LHCN-M2 (cell line): ENCODE measurements around a stretch of chr2.

DNA sequence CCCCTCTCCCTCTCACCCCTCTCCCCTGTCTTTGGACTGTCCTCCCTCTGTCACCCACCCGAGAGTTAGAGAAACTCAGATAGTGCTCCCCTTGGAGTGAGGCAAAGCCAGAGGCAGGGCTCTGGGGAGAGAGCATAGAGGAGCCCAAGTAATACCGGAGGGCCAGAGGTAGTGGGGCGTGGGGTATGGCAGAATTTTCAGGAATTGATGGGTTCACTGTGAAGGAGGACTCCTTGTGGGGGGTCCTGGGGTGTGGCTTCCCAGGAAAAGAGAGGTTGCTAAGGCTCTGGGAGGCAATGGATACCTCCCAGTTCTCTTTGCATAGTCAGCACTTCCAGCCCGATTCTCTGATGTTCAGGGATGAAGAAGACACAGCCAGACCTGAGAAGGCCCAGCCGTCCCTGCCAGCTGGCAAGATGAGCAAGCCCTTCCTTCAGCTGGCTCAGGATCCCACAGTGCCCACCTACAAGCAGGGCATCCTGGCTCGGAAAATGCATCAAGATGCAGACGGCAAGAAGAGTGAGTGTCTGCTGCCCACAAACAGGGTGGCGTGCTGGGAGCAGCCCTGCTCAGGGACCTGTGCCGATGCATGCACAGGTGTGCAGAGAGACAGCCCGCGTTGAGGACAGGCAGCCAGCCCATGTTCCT lies 22.1 kb downstream of the PSD4 start:
- RAMPAGE, long total RNA, result no peak

DNA sequence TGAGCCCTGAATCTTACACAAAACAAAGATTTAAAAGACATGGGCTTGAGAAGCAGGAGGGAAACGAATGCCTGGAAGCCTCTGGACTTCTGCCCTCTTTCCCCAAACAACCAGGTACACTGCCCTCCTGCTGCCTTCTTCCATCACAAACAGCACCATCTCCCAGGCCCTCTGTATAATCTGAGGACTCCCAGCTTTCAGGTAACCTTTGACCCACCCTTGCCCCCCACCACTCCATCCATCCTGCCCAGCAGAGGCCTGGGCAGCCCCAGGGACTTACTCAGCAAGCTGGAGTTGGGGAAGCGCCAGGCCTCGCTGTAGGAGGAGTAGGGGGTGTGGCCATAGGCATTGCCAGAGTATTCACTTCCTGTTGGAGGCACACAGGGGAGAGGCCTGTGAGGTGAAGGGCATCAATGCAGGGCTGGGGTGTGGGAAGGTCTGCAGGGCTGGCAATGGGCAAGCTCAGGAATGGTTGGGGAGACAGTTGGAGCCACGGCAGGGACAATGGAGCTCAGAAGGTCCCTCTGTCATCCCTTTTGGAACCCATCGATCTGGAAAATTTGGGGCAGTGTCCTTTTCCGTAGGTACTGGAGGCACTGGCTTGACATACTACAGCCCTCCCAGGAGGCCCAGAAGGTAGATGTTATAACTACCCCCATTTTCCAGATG lies 46.2 kb downstream of the PSD4 start:
- RAMPAGE, long total RNA, result no peak

DNA sequence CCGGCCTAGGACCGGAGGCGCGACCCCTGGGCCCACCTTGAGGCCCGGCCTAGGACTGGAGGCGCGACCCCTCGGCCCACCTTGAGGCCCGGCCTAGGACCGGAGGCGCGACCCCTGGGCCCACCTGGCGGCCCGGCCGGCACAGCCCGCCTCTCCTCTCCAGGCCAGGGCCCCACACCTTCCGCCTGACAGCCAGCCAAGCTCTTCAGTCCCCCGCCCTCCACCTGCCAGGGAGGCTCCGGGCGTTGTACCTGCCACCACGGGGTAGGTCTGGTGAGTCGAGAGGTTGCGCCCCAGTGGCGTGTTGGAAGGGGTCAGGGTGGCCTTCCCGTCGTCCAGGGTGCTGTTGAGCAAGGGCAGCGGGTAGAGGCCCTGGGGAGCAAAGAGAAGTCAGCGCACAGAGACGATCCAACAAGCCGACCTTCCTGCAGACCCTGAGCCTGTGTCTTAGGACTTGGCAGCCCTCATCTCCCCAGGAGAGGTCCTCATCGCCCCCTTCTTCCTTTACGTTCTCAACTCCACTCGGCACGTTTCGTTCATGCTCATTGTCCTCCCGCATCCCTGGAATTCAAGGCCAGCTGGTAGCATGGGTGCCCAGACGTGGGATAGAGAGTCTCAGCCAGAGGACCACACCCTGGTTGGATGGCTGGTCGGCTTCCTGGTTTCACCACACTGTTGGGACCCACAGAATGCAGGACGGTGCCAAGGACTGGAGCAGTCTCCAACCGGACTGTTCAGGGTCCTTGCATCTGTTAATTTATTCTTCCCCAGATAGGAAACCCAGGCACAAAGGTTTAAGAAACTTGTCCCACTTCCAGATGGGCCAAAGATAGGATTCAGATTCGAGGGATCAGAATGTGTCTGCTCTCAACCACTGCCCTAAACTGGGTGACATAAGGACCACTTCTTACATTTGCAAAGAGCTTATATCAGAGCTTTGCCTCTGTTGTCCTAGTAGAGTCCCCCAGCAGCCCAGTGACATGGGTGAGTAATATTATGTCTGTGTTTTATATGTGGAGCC lies 42.1 kb downstream of the PAX8 start:
- RAMPAGE, long total RNA, result no peak

DNA sequence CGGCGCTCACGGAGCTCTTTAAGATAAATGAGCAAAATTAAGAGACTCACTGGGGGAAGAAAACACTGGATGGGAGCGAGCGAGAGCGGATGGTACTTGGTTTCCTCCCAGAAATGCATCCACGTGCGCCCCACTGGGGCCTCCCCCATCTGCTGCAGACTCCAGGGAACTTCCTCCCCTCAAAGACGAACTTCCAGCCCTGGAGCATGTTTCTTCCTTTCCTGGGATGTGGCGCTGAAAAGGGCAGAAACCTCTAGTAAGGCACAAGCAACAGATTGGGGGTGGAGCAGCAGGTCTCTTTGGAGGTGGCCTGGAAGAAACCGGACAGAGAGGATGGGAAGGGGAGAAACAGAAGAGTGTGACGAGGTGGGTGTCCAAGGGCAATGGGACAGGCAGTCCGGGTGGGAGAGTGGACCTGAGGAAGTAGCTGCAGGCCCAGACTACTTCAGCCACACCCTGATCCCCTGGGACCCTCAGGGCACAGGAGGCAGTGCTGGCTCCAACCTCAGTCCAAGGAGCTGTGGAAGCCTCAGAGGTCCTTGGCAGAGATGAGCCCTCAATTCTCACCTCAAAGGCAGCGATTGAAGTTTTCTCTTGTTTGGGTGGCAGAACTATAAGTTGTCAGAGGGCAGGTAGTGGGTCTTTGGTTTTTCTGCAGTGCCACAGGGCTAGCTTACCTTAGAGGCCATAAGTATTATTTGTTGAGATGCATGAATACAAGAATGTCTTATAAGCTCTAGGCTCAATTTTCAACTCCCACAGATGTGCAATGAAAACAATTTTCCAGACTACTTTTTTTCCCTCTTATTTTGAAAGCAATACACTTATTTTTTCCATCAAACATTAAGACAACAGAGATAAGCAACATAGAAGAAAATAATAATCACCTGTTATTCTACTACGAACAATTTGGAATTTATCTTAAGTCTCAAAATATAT lies 46.7 kb upstream of the PAX8 start:
- RAMPAGE, long total RNA, result no peak

GRCh38 chr2:113438204-113438771 lies 797 bp downstream of the ZNG1B start:
- RAMPAGE, long total RNA, result no peak

DNA sequence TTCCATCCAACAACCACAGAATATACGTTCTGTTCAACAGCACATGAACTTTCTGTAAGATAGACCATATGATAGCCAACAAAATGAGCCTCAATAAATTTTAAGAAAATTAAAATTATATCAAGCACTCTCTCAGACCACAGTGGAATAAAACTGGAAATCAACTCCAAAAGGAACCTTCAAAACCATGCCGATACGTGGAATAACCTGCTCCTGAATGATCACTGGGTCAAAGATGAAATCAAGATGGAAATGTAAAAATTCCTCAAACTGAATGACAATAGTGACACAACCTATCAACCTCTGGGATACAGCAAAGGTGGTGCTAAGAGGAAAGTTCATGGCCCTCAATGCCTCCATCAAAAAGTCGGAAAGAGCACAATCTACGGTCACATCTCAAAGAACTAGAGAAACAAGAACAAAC lies 8.4 kb upstream of the FOXD4L1 start:
- RAMPAGE, long total RNA, result no peak

DNA sequence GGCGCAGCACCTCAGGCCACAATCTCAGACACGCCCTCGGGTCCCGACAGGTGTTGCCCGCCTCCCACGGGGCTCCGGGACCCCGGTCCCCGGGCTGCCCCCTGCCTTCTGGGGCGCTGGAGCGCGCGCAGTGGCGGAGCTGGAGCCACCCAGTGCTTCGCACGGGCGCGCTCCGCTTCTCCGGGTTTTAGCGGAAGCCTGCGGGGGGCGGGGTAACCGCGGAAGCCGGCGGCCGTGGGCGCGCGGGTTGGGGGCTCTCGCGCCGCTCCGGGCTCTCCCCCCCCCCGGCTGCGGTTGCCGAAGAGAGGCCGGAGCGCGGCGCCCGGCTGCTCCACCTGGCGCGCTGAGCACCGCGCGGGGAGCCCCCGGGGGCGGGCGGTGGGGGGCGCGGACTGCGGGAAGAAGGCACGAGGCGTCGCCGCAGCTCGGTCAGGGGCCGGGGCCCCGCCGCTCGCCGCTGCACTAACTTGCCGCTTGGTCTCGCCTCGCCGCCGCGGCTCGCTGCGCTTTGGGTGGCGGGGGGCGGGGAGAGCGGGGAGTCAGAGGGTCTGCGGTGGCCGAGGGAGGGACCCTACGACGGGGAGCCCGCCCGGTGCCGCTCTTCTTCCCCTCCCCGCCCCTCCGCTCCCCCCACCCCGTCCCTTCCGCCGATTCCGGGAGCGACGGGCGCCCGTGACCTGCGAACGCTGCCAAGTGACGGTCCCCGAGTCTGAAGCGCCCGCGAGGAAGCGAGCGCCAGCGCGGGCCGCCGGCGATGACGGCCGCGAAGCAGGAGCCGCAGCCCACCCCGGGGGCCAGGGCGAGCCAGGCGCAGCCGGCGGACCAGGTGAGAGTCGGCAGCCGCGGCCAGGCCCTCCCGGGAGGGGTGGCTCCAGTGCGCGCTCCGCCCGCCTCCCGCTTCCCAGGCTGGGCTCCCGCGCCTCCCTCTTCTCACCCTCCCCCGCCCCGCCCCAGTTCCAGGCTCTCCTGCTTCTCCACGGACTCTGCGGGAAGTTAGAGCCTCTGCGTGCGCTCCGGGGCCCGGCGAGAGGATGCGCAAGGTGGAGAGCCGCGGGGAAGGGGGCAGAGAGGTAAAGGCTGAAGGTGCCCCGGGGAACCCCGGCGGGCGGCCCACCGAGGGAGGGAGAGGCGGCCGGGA lies 719.1 kb downstream of the DPP10 start:
- RAMPAGE, long total RNA, result no peak

DNA sequence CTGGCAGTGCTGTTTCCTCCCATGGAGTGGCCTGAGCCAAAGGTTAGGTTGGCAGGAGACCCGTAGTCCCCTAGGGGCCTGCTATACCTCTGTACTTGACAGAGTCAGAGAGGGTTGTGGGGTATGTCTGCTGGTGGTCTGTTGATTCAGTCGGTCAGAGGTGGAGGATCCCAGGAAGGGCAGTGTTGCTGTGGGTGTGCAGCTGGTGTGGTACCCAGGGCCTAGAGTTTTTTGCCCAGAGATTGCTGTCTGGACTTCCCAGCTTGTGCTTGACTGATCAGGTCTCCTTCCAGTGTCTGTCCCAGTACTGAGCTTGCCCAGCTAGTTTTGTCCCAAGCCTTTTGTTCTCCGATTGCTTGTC lies 918.2 kb downstream of the DPP10 start:
- RAMPAGE, long total RNA, result no peak

DNA sequence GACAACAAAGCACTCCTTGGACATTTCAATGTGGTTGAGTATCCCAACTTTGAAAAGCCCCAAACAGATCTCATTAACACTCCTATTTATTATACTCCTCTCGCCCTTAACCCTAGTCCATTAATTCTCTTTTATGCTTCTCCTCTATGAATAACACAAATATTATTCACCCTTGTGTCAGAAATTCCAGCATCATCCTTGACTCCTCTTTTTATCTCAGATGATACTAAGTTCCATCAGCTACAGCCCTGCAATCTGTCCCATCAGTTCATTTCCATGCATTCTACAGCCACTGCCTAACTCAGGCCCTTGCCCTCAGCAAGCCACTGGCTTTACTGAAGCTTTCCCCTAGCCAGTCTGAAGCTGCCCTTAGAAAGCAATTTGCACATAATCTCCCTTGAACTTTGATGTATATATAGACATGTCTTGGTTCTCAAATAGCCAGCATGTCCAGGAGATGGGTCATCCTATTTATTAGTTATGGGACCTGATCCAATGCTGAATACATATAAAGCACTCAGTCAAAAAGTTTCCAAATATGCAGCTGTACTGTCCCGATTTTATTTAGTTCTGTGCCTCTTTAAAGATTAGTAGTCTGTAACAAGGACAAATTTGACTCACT lies 71.0 kb downstream of the CCDC93 start:
- RAMPAGE, long total RNA, result no peak

DNA sequence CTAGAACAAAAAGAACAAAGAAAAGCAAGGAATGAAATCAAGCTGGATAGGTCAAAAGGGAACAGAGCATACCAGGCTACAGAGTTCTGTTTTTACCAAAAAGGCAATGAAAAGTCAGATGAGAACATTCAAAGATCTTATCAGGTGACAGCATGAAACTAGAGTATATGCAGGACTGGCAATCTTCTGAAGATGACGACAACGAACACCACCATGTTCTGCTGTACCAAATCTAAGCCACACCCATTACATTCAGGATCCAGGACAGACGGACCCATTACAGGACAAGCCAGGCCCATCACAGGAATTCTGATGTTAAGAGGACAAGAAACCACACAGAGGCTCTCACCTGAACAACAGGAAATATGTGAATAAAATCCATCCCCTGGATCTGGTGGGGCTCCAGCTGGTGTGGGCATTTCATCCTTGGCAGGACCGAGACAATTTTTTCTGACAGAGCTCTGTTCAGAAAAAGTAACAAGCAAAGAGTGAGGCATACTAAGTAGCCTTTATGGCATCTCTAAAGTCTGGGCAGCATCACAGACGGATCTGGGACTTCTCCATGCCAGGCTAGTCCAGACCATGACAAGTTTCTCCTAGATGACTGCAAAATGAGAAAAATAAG lies 13.3 kb downstream of the CCDC93 start:
- RAMPAGE, long total RNA, result no peak

- RAMPAGE, long total RNA, result no peak
These were observed 1.0 kb downstream of the CCDC93 start for GRCh38 chr2:118012916-118013170.

DNA sequence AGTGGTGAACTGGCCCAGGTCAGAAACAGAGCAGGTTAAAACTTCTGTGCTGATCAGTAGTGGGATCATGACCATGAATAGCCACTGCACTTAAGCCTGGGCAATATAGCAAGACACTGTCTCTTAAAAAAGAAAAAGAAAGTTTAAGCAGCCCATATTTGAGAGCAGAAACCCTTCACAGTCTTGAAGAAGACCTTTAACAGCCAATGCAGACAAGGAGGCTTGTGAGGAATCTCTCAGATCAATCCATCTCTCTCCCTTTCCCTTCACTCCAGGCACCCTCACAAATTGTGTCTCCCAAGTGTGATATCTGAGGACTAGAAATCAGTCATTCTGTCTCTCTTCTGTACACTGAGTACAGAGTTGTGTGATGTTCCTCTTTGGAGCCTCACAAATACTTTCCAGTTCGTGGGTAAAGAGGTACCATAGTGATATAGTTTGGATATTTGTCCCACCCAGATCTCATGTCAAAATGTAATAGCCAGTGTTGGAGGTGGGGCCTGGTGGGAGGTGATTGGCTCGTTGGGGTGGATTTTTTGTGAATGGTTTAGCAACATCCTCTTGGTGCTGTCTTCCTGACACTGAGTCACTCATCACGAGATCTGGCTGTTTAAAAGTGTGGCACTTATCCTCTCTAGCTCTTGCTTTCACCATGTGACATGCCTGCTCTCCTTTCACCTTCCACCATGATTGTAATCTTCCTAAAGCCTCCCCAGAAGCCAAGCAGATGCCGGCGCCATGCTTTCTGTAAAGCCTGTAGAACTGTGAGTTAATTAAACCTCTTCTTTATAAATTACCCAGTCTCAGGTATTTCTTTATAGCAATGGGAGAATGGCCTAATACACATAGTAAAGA lies 2.9 kb upstream of the CCDC93 start:
- RAMPAGE, long total RNA, result no peak

- RAMPAGE, long total RNA, result no peak
These were observed 89.0 kb downstream of the INSIG2 start for GRCh38 chr2:118177184-118177714.

DNA sequence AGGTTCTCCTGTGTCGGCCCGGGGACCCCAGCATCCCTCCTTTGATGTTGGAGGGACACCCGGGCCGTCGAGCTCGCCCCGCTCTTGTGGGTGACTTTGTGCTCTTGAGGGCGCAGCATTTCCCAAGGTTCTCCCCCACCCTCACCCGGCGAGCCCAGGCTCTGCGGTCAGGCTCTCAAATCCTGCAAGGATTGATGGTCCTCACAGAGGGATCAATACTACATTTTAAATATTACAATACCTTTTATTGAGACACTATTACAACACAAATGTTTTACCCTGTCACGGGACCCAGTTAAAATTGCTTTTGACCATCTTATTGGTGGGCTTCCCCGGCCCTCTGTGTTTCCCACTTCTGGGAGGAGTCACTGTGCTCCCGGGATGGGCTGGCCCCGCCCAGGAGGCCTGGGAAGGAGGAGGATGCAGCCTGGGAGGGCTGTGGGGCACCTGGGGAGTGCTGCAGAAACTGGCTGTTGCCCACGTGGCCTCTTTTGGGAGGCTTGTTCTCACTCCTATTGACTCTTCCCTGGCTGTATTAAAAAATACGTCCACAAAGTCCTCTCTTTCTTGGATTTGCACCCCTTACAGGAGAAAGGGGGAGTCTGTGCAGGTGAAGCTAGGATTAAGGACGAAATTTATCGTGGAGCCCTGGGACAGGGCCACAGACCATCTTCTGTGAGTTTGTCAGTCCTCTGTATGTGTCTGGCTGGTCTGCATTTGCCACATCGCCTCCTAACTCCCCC lies 222.7 kb downstream of the INSIG2 start:
- RAMPAGE, long total RNA, result no peak

- RAMPAGE, long total RNA, result no peak
These were observed 243.1 kb downstream of the EN1 start for GRCh38 chr2:118604271-118604878.

DNA sequence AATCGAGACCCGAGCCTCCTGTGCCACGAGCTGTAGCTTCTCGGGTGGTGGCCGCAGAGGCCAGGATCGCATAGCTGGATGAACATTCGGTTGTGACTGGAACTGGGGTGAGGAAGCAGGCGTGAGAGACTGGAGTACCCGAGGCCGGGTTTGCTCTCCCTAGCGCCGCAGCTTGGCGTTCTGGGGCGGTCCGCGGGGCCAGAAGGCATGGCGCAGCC lies 1.5 kb downstream of the EN1 start:
- RAMPAGE, long total RNA, result no peak

DNA sequence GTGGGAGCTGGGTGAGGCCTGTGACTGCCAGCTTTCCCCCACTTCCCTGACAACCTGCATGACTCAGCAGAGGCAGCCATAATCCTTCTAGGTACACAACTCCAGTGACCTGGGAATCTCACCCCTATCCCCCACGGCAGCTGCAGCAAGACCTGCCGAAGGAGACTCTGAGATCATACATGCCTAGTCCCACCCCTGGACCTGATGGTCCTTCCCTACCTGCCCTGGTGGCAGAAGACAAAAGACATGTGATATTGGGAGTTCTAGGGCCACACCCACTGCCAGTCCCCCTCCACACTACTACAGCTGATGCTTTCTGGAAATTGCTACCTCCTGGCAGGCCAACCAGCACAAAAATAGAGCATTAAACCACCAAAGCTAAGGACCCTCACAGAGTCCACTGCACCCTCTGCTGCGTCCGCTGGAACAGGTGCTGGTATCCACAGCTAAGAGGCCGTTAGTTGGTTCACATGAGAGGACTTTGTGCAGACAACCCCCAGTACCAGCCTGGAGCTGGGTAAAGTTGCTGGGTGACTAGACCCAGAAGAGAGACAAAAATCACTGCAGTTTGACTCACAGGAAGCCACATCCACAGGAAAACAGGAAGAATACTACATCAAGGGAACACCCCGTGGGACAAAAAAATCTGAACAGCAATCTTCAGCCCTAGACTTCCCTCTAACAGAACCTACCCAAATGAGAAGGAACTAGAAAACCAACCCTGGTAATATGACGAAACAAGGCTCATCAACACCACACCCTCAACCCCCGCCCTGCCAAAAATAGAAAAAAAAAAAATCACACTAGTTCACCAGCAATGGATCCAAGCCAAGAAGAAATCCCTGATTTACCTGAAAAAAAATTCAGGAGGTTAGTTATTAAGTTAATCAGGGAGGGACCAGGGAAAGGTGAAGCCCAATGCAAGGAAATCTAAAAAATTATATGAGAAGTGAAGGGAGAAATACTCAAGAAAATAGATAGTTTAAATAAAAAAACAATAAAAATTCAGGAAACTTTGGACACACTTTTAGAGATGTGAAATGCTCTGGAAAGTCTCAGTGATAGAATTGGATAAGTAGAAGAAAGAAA lies 12.6 kb downstream of the MARCO start:
- RAMPAGE, long total RNA, result no peak

DNA sequence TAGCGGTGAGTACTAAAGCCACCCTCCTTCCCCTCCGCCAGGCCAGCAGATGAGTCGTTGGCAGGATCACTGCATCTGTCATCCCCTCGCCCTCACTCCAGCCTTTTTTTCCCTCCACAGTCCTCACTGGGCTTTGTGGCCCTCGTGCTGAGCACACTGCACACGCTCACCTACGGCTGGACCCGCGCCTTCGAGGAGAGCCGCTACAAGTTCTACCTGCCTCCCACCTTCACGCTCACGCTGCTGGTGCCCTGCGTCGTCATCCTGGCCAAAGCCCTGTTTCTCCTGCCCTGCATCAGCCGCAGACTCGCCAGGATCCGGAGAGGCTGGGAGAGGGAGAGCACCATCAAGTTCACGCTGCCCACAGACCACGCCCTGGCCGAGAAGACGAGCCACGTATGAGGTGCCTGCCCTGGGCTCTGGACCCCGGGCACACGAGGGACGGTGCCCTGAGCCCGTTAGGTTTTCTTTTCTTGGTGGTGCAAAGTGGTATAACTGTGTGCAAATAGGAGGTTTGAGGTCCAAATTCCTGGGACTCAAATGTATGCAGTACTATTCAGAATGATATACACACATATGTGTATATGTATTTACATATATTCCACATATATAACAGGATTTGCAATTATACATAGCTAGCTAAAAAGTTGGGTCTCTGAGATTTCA lies 39.4 kb downstream of the STEAP3 start:
- RAMPAGE, long total RNA, result no peak

DNA sequence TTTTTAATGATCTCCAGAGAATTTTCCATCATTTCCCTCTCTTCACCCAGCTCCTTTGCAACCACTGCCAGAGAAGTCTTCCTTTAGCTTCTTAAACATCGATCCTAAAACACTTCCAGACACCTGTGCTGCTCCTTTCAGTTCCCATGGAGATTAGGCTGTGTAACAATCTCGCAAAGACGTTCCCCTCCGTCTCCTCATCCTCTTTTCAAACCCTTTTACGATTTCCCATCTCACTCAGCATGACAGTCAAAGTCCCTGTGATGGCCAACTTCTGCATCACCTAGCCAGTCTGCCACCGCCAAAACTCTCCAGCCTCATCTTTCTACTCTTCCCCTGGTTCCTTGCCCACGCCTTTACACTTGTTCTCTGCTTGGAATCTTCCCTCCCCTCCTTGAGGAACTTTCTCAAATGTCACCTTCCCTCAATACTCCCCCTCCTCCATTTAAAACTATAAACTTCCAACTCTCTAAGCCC lies 953 bp downstream of the C2orf76 start:
- RAMPAGE, long total RNA, result no peak

DNA sequence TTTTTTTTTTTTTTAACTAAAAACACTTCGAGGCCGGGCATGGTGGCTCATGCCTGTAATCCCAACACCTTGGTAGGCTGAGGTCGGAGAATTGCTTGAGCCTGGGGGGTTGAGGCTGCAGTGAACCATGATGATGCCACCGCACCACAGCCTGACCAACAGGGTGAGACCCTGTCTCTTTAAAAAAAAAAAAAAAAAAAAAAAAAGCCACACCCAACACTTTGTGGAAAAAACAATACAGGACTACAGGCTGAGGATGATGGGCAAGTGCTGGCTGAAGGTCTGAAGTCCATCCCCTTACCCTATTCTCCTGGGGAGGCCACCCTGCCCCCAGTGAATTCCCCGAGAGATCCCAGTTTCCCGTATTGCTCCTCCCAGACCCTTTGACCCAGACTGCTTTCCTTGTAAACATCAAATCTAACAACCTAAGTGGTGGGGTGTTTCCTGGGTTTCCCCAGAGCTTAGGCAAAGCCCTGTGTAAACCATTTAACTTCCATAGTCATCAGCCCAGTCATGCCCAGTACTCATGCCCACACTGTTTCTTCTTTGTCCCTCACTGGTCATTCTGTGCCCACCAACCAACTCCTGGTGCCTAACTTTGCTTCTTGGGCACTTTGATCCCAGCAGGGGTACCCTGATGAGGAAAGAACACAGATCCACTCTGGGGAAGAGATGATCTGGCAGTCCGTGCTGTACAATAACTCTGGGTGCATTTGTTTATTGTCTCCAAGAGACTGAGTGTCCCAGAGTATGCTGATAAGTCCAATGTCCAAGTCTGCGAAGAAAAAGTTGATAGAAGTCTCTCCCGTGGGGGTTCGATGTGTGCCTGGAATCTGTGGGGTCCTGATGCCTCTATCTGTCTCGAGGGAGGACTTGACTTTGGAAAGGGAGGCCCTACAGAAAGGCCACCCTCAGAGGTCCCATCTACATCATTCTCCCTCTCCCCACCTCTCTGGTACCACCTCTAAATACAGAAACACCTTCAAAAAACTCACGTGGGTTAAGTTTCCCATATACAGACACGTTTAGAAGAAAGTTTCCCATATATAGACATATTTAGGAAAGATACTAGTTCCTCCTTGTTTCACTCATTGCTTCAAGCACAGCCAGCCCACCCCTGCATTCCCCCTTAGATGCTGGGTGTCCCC lies 5.7 kb upstream of the TMEM37 start:
- RAMPAGE, long total RNA, result no peak